Cerebellum (tissue), 5 donors: Measurements from ENCODE around the genes TRERF1, KLC4 and PTK7.

DNA sequence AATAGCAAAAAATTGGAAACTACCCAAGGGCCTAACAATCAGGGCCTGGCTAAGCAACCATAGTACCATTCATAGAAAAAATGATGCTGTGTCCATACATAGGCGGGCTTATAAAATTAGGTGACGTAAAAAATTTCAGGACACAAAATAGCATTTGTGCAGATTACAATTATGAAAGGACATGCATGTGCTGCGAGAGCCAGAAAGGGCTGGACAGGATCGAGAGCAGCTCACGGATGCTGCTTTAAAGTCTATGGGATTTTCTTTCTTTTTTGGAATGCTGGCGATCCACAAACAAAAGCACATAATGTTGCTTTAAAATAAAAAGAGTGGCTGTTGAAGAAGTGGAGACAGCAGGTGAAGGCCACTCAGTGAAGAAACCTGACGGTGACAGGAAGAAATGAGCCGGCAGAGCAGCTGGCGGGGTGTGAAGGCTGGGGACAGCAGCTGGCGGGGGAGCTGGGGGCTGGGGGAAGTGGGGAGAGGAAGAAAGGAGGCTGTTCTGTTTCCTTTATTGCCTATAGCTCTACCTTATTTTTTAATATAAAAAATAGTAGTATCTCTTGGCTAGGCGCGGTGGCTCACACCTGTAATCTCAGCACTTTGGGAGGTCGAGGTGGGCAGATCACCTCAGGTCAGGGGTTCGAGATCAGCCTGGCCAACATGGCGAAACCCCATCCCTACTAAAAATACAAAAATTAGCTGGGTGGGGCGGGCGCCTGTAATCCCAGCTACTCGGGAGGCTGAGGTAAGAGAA is 42.6 kb upstream of the TAF8 start:
- PRO-cap, 3 experiments = no peak in any of the 3 experiments
- RAMPAGE, long total RNA = no peak

DNA sequence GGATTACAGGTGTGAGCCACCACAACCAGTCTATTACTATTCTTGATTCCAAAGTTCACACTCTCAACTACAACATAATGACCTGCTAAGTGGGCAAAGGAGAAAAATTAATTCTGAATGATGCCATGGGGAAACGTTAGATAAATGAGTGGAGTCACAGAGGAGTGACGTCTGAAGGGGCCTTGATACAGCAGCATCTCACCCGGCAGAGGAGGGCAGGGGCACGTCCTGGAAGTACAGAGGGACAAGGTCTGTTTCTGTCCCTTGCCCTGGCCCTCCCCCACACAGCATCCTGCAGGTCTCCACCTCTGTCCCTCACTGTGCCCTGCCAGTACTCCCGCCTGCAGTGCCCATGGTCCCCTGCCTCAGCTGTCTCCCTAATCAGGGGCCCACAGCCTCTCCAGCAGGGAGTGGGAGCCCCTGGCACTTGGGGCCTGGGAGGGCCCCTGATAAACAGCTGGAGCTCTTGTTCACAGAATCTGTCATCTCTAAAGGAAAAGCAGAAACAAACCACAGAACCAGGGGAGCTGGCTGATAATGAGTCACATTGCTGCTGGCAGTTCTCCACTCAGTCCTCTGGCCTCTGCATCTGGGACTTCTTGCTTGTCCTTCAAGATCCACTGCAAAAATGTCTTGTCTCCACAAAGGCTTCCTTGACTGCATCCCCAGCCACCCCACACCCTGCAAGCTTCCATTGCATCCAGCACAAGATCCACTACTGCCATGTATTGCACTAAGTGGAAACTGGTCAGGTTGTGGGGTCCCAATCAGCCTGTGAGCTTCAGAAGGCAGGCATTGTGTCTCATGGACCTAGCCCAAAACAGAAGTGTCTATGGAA is 33.3 kb upstream of the TAF8 start:
- PRO-cap, 3 experiments = no peak in any of the 3 experiments
- RAMPAGE, long total RNA = no peak

- PRO-cap, 3 experiments = no peak in any of the 3 experiments
- RAMPAGE, long total RNA = no peak
Observed at GRCh38 chr6:42024192-42024782, 26.0 kb upstream of the TAF8 start.

DNA sequence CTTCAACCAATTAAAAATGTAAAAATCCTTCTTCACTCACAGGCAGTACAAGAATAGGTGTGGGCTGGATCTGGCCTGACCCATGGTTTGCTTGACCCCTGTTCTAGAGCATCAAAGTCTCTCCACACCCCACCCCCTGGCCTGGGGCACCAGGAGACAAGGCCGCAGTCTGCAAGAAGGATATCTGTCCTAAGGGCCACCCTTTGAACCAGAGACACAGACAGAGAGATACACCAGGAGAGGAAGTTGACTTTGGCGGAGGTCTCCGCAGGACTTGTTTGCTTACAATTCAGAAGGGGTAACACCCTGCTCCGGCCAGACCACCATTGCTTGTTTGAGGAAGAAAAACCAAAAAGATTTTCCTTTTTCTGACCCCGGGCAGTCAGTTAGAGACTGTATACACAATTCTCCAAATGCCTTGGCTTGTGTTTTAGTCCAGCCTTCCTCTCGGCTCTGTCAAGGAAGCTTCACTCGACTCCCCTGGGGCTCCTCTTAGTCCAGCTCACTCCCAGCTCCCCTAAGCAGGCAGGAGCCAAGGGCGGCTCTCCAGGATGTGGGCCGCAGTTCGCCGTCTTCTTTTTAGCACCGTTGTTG is 58.4 kb upstream of the MRPS10 start:
- PRO-cap, 3 experiments = no peak in any of the 3 experiments
- RAMPAGE, long total RNA = no peak

GRCh38 chr6:42451426-42452241 is at the start of gene TRERF1:
TSS of gene TRERF1 (minus strand) at chr6:42451926.
- PRO-cap, 3 experiments = peak in 2 of 3 experiments; most common plus-strand start chr6:42451918 (in 2); most common minus-strand start chr6:42451794 (in 1)
- RAMPAGE, long total RNA = no peak

- PRO-cap, 3 experiments = peak in 1 of 3 experiments; most common minus-strand start chr6:42548124 (in 1)
- RAMPAGE, long total RNA = no peak
Observed at GRCh38 chr6:42548027-42548561, 15.7 kb upstream of the UBR2 start.

DNA sequence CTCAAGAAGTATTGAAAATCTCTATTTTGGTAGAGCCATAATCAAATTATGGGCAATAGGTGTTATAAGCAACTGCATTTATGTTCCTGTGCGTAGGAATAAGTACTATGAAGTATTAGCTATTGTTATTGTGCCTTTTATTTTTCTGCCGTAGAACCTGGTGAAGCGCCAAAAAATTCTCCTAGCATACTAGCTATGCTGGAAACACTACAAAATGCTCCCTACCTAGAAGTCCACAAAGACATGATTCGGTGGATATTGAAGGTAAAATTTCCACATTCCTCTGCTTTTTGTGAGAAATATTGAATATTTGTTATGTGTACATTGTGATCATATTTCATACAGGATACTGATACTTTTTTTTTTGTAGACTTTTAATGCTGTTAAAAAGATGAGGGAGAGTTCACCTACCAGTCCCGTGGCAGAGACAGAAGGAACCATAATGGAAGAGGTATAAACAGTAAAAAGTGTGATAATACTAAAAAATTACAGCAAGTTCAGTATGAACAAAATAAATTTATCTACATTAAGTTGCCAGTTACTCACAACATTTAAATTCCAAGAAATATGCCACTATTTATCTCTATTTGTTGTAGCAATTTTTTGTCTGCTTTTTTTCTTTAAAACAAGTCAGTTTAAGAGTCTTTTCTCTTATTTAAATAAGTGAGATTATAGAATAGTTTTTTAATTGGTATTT is 64.4 kb downstream of the PRPH2 start:
- PRO-cap, 3 experiments = no peak in any of the 3 experiments
- RAMPAGE, long total RNA = no peak

GRCh38 chr6:42769863-42770146 is 12.0 kb upstream of the BICRAL start:
- PRO-cap, 3 experiments = no peak in any of the 3 experiments
- RAMPAGE, long total RNA = no peak

GRCh38 chr6:42808940-42809300 is 27.1 kb downstream of the BICRAL start:
- PRO-cap, 3 experiments = peak in 1 of 3 experiments; most common minus-strand start chr6:42809161 (in 1)
- RAMPAGE, long total RNA = no peak

DNA sequence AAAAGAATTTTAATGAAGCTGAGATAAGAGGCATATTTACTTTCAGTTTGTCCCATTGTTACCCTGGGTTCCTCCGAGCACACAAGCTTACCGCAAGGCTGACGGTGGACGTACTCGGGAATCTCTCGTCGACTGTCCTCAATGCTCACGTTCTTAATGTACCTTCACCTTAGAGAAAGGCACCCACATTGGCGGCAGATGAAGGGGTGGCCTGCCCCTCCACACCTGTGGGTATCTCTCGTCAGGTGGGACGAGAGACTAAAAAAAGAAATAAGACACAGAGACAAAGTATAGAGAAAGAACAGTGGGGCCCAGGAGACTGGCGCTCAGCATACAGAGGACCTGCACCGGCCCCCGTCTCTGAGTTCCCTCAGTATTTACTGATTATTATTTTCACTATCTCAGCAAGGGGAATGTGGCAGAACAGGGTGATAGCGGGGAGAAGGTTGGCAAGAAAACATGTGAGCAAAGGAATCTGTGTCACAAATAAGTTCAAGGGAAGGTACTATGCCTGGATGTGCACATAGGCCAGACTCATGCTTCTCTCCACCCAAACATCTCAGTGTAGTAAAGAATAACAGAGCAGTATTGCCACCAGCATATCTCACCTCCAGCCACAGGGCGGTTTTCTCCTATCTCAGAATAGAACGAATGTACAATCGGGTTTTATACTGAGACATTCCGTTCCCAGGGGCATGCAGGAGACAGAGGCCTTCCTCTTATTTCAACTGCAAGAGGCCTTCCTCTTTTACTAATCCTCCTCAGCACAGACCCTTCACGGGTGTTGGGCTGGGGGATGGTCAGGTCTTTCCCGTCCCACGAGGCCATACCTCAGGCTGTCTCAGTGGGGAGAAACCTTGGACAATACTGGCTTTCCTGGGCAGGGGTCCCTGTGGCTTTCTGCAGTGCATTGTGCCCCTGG is 12.1 kb upstream of the C6orf226 start:
- PRO-cap, 3 experiments = no peak in any of the 3 experiments
- RAMPAGE, long total RNA = no peak

GRCh38 chr6:42942344-42943240 is 13.3 kb downstream of the CNPY3 start:
- PRO-cap, 3 experiments = no peak in any of the 3 experiments
- RAMPAGE, long total RNA = no peak

DNA sequence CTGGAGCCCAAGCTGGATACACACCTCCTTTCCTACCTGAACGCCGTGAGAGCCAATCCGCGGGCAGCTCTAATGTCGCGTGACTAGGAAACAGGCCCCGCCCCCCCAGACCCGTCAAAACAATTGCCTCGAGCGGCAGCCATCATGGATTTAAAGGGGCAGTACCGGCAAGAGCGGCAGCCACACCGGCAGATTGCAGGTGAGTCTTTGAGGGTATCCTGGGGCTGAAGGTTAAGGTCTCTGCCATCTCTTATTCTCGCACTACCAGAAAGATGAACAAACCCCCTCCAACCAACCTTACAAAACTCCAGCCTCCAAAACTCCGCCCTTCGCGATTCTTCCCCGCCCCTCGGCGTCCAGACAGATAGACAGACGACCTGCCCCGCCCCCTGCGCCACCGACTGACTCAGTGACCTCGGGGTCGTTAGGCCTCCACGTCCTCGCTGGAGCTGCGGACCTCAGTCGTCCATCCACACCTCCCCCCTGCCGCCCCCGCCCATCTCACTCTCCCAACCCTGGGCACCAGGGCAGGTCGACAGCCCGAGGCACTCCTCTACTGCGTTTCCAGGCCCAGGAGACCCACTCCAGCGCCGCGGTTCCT is at the start of gene KLC4:
TSS of gene KLC4 (plus strand) at position 145 of the 601 bp plus-strand sequence.
- PRO-cap, 3 experiments = peak in 3 of 3 experiments; most common plus-strand start position 145 of the sequence (in 2); most common minus-strand start position 321 of the sequence (in 1)
- RAMPAGE, long total RNA = start-site peak on the plus strand centred at position 140 of the sequence, 92 bp wide, 20 and 172 reads in 2 replicates

DNA sequence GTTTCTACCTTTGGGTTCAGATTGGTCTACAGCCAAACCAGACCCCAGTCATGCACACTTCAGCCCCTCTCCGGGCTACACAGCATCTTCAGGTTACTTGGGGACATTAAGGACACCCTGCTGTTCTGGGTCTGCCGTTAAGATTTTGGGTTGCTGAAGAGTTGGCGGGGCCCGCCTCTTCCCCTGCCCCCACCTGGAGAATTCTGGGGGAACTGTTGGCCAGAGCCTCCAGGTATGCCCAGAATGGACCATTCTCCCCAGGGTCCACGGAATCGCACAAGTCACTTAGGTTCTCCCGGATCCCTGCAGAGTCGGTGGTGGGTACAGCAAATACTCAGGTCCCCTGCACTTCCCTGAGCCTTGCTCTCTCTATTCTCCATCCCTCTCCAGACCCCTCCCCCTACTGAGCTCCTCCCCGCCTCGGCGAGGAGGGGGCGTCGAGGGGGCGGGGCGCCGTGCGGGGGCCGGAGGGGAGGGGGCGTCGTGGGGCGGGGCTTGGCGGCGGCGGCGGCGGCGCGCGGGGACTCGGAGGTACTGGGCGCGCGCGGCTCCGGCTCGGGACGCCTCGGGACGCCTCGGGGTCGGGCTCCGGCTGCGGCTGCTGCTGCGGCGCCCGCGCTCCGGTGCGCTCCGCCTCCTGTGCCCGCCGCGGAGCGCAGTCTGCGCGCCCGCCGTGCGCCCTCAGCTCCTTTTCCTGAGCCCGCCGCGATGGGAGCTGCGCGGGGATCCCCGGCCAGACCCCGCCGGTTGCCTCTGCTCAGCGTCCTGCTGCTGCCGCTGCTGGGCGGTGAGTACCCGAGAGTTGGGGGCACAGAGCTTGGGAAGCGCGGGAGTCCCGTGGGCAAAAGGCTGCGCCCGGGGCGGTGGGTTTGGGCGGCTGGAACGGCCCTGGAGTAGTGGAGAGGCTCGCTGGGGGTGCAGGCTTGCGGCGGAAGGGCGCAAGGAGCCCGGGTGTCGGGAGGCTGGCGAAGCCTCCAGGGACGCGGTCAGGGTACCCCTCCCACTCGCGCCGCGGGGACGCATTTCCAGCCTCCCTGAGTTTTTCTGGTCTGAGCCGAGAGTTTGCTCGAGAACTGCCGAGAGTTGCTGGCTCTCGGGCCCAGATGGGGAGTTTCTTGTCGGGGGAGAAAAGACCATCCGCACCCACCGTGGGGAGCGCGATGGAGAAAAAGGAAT is at the start of gene PTK7:
TSS of gene PTK7 (plus strand) at position 534 of the 1,176 bp plus-strand sequence.
- PRO-cap, 3 experiments = peak in 1 of 3 experiments; most common plus-strand start position 534 of the sequence (in 1); most common minus-strand start position 533 of the sequence (in 1)
- RAMPAGE, long total RNA = no peak

- PRO-cap, 3 experiments = no peak in any of the 3 experiments
- RAMPAGE, long total RNA = no peak
Observed at GRCh38 chr6:43129437-43130089, 41.5 kb upstream of the SRF start.

GRCh38 chr6:43180329-43181012 is 1.5 kb upstream of the CUL9 start:
- PRO-cap, 3 experiments = no peak in any of the 3 experiments
- RAMPAGE, long total RNA = no peak

DNA sequence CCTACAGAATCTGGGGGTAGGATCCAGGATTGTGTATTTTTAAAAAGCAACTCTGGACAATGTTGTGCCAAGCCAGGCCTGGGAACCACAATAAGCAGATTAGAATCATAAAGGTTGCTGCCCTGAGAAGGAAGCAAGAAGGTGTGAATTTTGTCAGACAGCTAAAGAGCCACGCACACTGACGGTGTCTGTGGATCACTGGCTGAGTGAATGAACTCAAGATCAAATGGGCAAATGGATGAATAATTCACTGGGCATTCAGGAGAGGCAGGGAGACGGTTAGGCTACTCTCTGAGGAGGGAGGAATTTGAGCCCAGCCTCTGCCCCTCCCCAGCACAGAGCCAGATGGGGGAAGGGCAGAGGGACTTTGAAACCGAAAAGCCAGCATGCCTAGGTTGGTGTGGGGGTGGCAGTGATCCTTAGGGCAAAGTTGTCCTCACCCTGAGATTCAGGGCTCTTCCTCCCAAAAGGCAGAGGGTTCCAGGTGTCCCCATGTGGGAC is 19.5 kb upstream of the SLC22A7 start:
- PRO-cap, 3 experiments = no peak in any of the 3 experiments
- RAMPAGE, long total RNA = no peak

GRCh38 chr6:43301427-43302066 is 3.5 kb downstream of the SLC22A7 start:
- PRO-cap, 3 experiments = no peak in any of the 3 experiments
- RAMPAGE, long total RNA = no peak

DNA sequence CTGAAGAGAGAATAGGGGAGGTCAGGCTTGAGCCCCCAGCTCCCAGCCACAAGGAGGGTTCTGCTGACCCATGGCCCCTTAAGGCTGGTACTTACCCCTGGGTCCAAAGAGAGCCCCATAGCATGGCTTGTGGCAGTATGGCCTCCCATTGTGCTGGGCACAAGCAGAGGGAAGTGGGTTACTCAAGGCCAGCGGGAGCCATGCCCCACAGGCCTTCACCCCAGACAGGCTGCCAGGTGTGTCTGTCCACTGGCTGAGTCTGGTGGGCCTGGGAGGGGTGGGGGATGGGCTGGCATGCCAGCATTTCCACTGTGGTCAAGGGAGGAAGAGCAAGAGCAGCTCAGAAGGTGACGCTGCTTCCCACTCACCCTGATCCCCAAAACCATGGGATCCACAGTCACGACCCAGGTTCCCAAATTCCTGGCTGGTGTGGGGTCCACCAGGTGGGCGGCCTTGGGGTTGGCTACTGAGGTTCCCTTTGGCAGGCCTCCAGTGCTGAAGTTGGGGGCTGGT is 826 bp downstream of the CRIP3 start:
- PRO-cap, 3 experiments = no peak in any of the 3 experiments
- RAMPAGE, long total RNA = no peak

DNA sequence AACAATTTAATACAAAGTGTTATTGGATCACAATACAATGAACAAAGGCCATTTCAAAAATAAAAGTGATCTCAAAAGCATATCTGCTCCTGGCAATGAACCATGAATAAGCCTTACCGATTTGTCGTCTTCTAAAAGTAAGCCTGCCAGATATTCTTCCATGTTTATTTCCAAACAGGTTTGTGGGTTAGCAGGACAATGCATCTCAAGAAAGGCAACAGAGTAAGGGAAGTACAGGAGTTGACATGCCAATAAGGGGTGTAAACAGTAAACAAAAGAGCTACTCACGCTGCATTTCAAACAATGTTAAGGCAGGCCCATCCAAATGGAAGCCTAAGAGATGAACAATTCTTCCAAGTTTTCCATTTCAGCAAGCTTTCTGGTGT is 27.7 kb upstream of the CRIP3 start:
- PRO-cap, 3 experiments = no peak in any of the 3 experiments
- RAMPAGE, long total RNA = no peak

DNA sequence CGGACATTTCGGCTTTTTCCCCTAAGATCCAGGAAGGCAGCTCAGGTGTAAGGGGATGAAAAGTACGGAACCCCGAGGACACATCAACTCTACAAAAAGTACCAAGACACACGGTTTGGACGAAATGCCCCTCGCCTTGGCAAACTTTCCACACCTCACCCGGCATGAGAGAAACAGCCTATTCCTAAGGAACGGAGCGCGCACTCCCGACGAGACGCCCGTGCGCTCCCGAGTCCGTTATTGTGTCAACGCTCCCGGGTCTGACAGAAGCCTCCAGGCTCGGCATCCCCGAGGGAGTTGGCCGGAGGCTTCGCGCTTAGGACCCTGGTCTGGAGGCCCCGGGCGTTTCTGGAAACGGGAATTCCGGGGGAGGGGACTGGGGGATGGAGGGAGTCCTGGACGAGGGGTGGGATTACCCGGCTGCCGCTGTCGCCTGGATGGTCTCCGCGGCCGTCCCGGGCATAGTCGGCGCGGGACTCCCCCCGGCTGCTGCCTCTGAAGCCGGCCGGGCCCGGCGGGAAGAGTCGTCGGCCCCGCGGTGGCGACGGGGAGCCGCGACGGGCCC is 814 bp downstream of the ZNF318 start:
- PRO-cap, 3 experiments = peak in 1 of 3 experiments; most common plus-strand start position 240 of the sequence (in 1); most common minus-strand start position 239 of the sequence (in 1)
- RAMPAGE, long total RNA = no peak